ENCODE data around the genes EXOC3L2 and ERCC1.

GRCh38 chr19:44672288-44673074 is 1.2 kb downstream of the CEACAM19 start:
- RAMPAGE, long total RNA, result no peak
- RRBS, result no CpG with 5 or more reads among the region's 10 CpGs

DNA sequence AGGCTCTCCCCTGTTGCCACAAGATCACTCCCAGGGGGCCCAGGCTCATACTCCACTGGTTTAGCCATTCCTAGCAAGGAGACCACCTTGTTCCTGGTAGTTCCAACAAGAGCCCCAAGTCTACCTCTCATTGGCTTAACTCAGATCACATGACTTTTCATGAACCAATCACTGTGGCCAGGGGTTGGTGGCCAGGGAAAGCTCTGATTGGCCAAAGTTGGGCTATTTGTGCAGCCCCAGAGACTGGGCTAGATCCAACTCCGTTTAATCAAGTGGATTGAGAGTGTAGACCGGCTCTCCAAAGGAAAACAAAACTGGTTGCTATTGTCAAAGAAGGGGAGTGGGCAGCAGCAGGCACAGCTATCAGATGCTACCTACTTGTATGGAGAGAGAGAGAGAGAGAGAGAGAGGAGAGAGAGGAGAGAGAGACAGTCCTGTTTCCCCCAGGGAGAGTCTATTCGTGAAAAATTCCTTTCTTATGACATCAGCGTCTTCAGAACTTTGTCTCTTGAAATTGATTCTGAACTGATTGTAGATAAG is 5.8 kb downstream of the CEACAM19 start:
- RAMPAGE, long total RNA, result no peak
- RRBS, result no CpG with 5 or more reads among the region's 4 CpGs

GRCh38 chr19:44725576-44726197 is 22.8 kb upstream of the BCL3 start:
- RAMPAGE, long total RNA, result no peak
- RRBS, result no CpG with 5 or more reads among the region's 7 CpGs

GRCh38 chr19:44757718-44758954 is 9.6 kb downstream of the BCL3 start:
- RAMPAGE, long total RNA, result start-site peak on the plus strand at chr19:44758455-44758512, 29 and 7 reads in 2 replicates
- RRBS, result 4% methylated on average over 26 of the region's 82 CpGs

DNA sequence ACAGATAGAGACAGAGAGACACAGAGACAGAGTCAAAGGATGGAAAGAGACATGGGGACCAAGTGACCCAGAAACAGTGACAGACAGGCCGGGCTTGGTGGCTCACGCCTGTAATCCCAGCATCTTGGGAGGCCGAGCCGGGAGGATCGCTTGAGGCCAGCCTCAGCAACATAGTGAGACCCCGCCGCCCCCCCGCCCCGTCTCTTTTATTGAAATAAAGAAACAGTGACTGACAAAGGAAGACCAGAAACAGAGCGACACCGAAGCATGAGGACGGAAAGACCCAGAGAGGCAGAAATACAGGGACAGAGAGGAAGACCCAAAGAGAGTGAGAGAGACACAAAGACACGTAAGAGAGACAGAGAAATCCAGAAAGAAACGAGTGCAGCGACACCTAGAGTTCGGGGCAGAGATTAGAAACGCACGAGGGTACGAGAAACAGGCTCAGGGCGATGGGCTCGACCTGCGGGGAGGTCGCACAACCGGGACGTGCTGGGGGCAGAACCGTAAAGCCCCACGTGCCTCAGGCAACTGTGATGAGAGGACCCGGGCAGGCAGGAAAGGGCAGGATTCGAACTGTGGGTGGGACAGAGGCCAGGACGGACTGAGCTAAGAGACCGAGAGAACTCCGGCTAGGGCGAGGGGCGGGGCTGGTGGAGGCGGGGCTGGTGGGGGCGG is 646 bp upstream of the NECTIN2 start:
- RAMPAGE, long total RNA, result no peak
- RRBS, result 2% methylated on average over 13 of the region's 36 CpGs

- RAMPAGE, long total RNA, result no peak
- RRBS, result 2% methylated on average over 10 of the region's 37 CpGs
These were observed 1.5 kb downstream of the NECTIN2 start for GRCh38 chr19:44847460-44848112.

GRCh38 chr19:44875769-44876845 is 14.9 kb upstream of the TOMM40 start:
- RAMPAGE, long total RNA, result no peak
- RRBS, result no CpG with 5 or more reads among the region's 32 CpGs

- RAMPAGE, long total RNA, result no peak
- RRBS, result no CpG with 5 or more reads among the region's 17 CpGs
These were observed 2.6 kb upstream of the APOE start for GRCh38 chr19:44902866-44903438.

DNA sequence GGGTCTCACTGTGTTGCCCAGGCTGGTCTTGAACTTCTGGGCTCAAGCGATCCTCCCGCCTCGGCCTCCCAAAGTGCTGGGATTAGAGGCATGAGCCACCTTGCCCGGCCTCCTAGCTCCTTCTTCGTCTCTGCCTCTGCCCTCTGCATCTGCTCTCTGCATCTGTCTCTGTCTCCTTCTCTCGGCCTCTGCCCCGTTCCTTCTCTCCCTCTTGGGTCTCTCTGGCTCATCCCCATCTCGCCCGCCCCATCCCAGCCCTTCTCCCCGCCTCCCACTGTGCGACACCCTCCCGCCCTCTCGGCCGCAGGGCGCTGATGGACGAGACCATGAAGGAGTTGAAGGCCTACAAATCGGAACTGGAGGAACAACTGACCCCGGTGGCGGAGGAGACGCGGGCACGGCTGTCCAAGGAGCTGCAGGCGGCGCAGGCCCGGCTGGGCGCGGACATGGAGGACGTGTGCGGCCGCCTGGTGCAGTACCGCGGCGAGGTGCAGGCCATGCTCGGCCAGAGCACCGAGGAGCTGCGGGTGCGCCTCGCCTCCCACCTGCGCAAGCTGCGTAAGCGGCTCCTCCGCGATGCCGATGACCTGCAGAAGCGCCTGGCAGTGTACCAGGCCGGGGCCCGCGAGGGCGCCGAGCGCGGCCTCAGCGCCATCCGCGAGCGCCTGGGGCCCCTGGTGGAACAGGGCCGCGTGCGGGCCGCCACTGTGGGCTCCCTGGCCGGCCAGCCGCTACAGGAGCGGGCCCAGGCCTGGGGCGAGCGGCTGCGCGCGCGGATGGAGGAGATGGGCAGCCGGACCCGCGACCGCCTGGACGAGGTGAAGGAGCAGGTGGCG is 2.8 kb downstream of the APOE start:
- RAMPAGE, long total RNA, result no peak
- RRBS, result 97% methylated on average over 8 of the region's 75 CpGs

- RAMPAGE, long total RNA, result no peak
- RRBS, result no CpG with 5 or more reads among the region's 4 CpGs
These were observed 1.6 kb downstream of the ZNF296 start for GRCh38 chr19:45074772-45075050.

- RAMPAGE, long total RNA, result no peak
- RRBS, result no CpG with 5 or more reads among the region's 9 CpGs
These were observed 10.1 kb downstream of the PPP1R37 start for GRCh38 chr19:45103043-45103436.

DNA sequence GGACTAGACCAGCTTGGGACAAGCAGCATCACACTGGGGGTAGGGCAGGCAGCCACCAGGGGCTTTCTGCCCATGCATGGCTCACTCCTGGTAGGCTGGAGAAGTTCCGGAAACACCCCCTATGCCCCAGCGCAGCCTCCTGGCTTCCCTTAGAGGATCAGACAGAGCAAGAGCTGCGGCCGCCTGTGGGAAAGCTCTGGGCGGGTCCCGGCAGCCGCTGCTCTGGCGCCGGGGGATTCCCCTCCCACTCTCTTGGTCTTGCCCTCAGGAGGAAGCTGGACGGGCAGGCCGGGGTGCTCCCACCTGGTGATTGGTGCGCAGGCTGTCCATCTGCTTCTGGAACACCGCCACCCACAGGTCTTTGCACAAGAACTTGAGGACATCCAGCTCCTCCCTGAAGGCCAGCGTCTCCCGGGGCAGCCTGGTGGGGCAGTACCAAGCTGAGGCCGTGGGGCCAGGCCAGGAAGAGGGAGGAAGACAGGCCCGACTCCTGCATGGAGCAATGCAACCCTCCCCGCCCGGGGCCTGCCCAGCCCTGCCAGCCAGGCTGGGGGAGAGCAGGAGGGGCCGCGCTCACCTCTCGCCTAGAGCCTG is 3.9 kb upstream of the NKPD1 start:
- RAMPAGE, long total RNA, result no peak
- RRBS, result 9% methylated on average over 13 of the region's 22 CpGs

- RAMPAGE, long total RNA, result no peak
- RRBS, result no CpG with 5 or more reads among the region's 10 CpGs
These were observed 7.4 kb downstream of the TRAPPC6A start for GRCh38 chr19:45170544-45171064.

DNA sequence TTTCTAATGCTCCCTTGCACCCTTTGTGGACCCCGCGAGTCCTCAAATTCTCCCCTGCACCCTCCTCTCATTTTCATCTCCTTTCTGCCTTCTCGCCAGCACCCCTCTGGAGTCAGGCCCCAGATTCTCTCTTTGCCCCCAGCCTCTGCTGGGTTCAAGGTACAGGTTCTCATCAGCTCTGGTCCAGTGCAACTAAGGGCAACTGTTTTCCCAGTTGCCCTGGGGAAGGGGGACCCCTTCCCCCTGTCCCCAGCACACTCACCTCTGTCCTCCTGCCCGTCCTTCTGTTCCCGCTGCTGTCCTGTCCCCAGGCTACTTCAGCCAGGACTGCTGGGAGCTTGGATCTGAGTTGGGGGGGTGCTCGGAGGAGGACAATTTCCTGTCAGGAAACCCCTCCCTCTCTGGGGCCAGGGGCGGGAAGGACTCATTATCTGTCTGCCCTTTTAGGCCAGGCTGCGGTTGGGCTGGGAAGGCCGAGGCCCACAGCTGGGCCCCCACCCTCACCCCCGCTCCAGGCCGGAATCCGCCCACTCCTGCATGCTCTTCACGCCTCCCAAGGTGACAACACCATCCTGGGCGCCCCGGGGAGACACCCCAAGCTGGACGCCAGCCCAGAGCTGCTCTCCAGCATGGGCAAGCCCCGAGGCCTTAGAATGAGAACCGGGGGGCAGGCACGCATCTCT is at the start of gene EXOC3L2:
EXOC3L2 (minus strand) TSS at position 329 of the 683 bp plus-strand sequence.
- RAMPAGE, long total RNA, result no peak
- RRBS, result 9% methylated on average over 8 of the region's 19 CpGs

GRCh38 chr19:45406832-45407588 is 566 bp downstream of the POLR1G start:
- RAMPAGE, long total RNA, result no peak
- RRBS, result no CpG with 5 or more reads among the region's 26 CpGs

DNA sequence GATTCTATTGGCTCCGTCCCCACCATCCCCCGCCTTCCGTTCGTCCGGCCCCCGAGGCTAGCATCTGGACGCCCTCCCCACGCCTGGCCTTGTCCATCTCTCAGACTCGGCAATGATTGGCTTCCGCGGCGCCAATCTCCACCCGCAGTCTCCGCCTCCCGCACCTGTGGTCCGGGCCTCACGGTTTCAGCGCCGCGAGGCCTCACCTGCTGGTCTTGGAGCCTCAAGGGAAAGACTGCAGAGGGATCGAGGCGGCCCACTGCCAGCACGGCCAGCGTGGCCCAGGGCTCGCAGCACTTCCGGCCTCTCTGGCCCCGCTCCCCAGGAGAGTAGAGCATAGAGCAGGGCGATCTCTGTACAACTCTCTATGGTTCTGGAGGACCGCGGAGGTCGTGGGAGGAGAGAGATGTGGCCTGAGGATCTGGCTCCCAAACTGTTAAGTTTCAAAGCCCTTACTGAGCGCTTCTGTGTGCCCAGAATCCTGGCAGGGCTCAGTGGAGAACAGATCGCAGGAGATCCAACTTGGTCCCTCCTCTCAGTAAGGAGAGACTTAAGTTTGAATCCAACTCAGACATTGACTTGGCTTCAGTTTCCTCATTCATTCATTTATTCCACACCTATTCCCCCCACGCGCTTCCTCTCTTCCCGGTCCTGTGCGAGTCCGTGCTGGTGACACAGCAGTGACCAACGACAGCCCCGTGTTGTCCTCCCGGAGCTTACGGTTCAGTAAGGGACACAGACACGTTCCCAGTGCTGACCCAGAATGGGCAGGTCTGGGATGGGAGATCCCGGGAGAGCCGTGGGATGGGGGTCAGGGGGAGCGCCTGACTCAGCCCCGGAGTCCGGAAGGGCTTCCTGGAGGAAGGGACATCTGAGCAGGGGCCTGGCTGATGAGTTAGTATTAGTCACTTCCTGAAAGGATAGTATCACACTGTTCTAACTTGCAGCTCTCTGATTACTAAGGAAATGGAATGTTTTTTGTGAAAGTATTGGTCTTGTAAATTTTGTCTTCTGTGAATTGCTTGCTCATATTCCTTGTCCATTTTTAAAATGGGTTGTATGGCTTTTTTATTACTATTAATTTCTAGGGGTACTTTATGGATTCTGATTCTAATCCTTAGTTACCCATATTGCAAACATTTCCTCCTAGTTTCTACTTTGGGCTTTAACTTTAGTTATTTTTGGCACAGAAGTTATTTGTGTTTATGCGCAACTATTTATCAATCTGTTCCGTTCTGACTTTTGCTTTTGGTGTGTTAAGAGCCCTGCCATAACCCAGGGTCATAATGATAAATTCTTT is at the start of gene ERCC1:
ERCC1 (minus strand) TSS at position 301 of the 1,300 bp plus-strand sequence.
- RAMPAGE, long total RNA, result start-site peak on the minus strand centred at position 264 of the sequence, 63 bp wide, 861 and 168 reads in 2 replicates
- RRBS, result 3% methylated on average over 17 of the region's 50 CpGs

GRCh38 chr19:45451057-45452222 is 16.4 kb upstream of the FOSB start:
- RAMPAGE, long total RNA, result no peak
- RRBS, result 1% methylated on average over 22 of the region's 42 CpGs

- RAMPAGE, long total RNA, result no peak
- RRBS, result 3% methylated on average over 6 of the region's 32 CpGs
These were observed 600 bp upstream of the VASP start for GRCh38 chr19:45506666-45507091.

- RAMPAGE, long total RNA, result no peak
- RRBS, result 52% methylated on average over 5 of the region's 48 CpGs
These were observed 10.4 kb downstream of the VASP start for GRCh38 chr19:45517379-45518318.

- RAMPAGE, long total RNA, result no peak
- RRBS, result no CpG with 5 or more reads among the region's 15 CpGs
These were observed 16.4 kb downstream of the VASP start for GRCh38 chr19:45523418-45524265.